HT1080 (cell line): Measurements from ENCODE around the gene ENPP3.

DNA sequence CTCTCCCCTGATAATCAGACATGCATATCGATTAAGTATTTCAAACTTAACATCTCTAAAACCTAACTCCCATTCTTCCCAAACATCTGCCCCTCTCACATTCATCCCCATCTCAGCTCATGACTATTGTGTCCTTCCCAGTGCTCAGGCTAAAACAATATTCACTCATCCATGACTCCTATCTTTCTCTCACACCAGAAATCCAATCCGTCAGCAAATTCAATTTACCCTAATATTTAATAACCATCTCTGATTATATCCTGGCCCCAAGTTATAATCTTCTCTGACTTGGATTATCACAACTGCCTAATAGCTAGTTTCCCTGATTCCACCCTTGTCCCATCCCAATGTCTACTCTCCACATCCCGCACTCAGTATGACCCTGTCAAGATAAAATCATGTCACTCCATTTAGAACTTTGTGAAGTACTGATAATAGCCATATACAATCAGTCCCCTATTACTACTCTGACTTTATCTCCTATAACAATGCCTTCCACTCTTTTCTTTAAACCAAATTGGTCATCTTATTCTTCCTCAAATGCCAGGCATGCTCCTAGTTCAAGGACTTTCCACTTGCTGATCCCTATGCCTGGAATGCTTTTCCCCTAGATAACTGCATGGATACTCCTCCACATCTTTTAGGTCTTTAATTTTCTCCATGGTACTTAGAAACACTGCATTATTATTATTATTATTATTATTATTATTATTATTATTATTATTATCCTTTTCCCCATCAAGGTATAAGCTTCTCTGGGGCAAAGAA, 145.8 kb downstream of the PTPRK start:
RAMPAGE:
- cytosol, long total RNA = no peak
- long total RNA = no peak
- nucleus, long total RNA = no peak

RAMPAGE:
- cytosol, long total RNA = no peak
- long total RNA = no peak
- nucleus, long total RNA = no peak
These were observed 40.2 kb downstream of the PTPRK start for GRCh38 chr6:128480099-128480781.

RAMPAGE:
- cytosol, long total RNA = no peak
- long total RNA = no peak
- nucleus, long total RNA = no peak
These were observed 2.0 kb downstream of the PTPRK start for GRCh38 chr6:128518299-128518971.

GRCh38 chr6:128912578-128913084, 29.7 kb downstream of the LAMA2 start:
RAMPAGE:
- cytosol, long total RNA = no peak
- long total RNA = no peak
- nucleus, long total RNA = no peak

DNA sequence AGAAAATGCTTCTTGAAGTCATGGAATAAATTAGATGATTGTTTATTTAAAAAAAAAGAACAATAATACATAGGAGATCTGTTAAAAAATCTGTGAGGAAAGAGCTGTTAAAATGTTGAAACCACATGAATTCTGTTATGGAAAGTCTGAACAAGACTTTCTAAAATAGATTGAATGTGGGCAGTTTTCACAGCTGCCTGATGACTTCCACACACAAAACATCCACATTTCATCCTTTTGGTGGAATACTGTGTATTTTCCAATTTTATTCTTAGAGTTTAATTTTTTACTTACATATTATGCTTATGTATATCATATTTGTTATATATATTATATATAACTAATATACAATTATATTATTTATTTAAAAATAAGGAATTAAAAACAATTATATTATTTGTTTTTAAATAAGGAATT, 186.1 kb downstream of the LAMA2 start:
RAMPAGE:
- cytosol, long total RNA = no peak
- long total RNA = no peak
- nucleus, long total RNA = no peak

DNA sequence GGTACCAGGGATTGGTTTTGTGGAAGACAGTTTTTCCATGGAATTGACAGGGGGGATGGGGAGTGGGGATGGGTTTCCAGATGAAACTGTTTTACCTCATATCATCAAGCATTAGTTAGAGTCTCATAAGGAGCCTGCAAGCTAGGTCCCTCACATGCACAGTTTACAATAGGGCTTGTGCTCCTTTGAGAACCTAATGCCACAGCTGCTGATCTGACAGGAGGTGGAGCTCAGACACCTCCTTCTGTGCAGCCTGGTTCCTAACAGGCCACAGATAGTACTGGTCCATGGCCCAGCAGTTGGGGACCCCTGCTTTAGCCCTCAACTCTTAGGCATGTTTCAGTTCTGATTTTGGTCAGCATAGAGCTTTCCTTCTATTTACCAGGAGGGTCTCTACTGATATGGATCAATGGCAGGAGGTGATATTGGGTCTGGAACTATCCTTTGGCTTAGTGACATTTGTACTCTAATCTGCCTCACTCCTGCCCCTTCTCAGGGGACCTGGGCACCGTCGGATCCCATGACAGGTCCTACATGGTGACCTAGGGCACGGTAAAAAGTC, 251.6 kb downstream of the LAMA2 start:
RAMPAGE:
- cytosol, long total RNA = no peak
- long total RNA = no peak
- nucleus, long total RNA = no peak

RAMPAGE:
- cytosol, long total RNA = no peak
- long total RNA = no peak
- nucleus, long total RNA = no peak
These were observed 325.3 kb downstream of the LAMA2 start for GRCh38 chr6:129208081-129208770.

GRCh38 chr6:129638324-129638690, 71.7 kb downstream of the ARHGAP18 start:
RAMPAGE:
- cytosol, long total RNA = no peak
- long total RNA = no peak
- nucleus, long total RNA = no peak

GRCh38 chr6:129685526-129686064, 24.4 kb downstream of the ARHGAP18 start:
RAMPAGE:
- cytosol, long total RNA = no peak
- long total RNA = no peak
- nucleus, long total RNA = no peak

DNA sequence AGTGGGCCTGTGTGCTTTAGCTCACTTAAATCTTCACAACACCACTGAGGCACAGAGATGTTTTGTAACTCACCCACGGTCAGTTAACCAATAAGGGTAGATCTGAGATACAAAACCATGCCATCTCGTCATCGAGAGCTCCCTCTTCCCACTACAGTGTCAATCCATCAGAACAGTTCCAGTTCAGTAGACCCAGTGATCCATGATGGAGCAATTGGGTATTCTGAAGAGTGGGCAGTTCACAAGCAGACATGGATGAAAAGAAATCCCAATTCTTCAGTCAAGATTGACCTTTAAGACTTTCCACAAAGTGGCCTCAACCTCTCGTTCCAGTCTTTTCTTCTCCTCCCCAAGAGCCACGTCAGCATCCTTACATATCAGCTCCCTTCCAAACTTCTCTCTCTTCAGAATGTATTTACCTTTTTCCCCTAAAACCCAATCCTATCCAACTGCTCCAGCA, 22.1 kb downstream of the ARHGAP18 start:
RAMPAGE:
- cytosol, long total RNA = no peak
- long total RNA = no peak
- nucleus, long total RNA = no peak

DNA sequence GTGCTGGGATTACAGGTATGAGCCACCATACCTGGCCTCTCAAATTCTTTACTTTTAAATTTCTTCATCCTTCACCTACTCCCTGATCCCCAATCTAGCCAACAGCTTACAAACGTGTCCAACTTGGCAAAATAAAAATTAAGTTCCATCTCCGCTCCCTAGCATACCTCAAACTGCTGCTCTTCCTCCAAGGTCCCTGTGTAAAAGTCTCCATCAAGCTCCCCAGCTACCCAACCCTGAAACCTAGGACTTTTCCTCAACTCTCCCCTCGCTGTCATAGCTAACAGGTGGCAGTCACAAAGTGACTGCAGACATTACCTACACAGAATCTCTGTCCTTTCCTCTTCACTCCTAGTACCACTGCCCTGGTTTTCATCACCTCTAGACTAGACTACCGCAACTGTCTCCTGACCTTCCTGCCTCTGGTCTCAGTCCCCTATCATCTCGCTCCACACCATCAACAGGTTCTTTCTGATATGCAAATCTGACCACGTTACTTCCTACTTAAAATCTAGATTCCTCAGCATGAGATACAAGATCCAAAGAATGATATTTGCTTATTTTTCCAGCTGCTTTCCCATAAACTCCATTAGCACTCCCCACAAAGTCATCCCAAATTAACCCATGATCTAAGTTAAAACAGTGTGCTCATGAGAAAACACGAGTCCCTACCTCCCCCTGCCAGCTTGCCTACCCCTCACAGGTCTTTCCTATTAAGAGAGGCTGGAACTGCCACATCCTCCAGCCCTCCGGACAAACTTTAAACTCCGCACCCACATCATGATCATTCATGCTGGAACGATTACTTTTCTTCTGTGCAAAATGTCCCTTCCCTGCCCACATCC, 93.8 kb downstream of the SMLR1 start:
RAMPAGE:
- cytosol, long total RNA = no peak
- long total RNA = no peak
- nucleus, long total RNA = no peak

GRCh38 chr6:130993420-130993977, 69.5 kb downstream of the EPB41L2 start:
RAMPAGE:
- cytosol, long total RNA = no peak
- long total RNA = no peak
- nucleus, long total RNA = no peak

DNA sequence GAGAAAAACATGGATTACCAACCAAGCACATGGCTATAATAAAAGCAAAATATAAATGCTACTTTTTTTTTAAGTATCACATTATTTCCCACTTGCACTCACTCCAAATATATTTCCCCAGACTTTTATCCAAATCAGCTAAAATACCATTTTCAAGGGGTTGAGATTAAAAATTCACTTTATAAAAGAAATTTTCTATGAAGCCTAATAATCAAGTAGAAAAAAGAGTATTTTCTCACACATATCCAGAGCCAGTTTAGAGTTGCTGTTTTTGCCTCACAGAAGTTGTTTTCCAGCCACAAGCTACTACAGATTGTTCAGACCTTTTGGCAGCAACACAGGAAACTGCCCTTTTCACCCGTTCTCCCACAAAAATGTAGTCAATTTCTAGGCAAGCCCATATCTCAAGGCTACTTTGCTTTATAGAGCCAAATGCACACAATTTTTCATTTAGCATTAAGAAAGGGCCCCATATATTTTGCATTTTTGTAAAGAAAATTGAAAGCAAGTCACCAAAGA, 49.7 kb downstream of the EPB41L2 start:
RAMPAGE:
- cytosol, long total RNA = no peak
- long total RNA = no peak
- nucleus, long total RNA = no peak

RAMPAGE:
- cytosol, long total RNA = no peak
- long total RNA = no peak
- nucleus, long total RNA = no peak
These were observed 849 bp downstream of the EPB41L2 start for GRCh38 chr6:131062072-131062719.

DNA sequence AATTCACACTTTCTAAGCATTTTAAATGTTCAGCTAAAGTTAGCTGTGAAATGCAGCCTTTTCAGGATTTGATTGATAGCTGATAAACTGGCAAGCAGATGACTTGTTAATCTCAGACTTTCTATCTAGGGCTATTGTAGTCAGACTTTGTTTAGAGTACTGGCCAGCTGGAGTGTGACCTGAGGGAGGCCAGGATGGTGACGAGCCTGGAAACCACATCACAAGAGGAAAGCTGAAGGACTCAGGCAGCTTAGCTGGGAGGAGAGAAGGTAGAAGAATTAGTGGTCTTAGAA, 123.8 kb downstream of the AKAP7 start:
RAMPAGE:
- cytosol, long total RNA = no peak
- long total RNA = no peak
- nucleus, long total RNA = no peak

GRCh38 chr6:131282579-131282845, 147.2 kb downstream of the AKAP7 start:
RAMPAGE:
- cytosol, long total RNA = no peak
- long total RNA = no peak
- nucleus, long total RNA = no peak

DNA sequence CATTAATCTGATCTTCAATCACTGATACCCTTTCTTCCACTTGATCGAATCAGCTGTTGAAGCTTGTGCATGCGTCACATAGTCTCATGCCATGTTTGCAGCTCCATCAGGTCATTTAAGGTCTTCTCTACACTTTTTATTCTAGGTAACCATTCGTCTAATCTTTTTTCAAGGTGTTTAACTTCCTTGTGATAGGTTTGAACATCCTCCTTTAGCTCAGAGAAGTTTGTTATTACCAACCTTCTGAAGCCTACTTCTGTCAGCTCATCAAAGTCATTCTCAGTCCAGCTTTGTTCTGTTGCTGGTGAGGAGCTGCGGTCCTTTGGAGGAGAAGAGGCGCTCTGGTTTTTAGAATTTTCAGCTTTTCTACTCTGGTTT, 42.1 kb upstream of the ARG1 start:
RAMPAGE:
- cytosol, long total RNA = no peak
- long total RNA = no peak
- nucleus, long total RNA = no peak

DNA sequence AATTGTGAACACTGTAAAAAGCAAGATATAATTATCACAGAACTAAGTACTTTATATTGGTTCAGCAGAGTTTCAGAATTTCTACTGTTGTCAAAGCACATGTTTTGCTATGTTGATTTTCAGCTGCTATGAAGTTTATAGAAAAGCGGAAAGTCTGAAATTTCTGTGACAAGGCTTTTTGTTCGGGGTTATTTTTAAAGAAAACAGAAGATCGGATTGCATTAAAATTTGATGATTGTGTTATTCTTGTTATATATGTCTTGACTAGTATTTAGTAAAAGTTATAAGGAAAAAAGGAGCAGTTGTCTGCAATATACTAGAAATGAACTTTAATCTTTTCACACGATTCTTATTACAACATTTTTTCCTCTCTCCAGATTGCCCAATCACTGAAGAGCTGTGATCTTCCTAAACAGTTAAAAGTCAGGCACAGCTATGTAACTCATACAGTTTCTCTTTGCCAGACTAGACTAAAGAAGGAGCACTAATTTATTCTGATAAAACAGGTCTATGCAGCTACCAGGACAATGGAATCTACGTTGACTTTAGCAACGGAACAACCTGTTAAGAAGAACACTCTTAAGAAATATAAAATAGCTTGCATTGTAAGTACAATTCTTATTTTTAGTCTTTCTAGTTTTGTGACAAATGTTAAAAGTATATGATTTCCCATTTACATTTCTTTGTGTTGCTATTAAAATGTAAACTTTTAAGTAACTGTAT, at the start of gene ENPP3:
TSS of gene ENPP3 (plus strand) at position 445 of the 723 bp plus-strand sequence.
RAMPAGE:
- cytosol, long total RNA = no peak
- long total RNA = no peak
- nucleus, long total RNA = no peak

DNA sequence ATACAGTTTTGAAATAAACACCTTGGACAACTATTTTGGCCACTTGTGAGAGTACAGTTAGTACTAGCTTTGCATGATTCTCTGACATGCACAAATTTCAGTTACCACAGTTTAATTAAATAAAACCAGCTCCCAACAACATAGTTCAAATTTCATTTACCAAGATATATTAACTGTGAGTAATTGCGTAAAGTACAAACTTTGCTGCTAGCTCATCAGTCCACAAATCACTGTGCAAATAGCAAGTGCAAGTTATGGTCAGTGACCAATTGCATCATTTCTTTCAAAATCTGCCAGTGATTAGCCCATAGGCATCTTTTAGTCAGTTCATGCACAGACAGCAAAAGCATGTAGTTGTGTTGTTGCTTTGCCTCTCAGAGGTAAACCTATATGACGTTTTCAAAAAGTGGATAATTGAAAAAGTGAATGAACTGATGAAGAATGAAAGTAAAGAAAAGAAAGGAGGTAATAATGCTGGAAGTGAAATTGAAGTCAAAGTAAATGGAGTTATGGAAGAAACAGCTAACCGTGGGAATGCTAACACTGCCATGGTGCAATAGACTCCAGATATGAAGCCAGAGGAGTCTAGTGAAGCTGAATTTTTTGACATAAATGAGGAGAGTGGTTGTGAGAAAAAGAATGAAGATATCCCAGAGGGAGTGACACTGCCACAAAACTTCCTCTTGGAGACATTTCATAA, 36.5 kb downstream of the ENPP1 start:
RAMPAGE:
- cytosol, long total RNA = no peak
- long total RNA = no peak
- nucleus, long total RNA = no peak

GRCh38 chr6:131849725-131850225, 42.0 kb downstream of the ENPP1 start:
RAMPAGE:
- cytosol, long total RNA = no peak
- long total RNA = no peak
- nucleus, long total RNA = no peak